Mesenchymal stem cell of Wharton's jelly (primary cell): Measurements from ENCODE around the genes DSG2, TTR and ZNF397.

GRCh38 chr18:31100843-31101833 lies 1.1 kb downstream of the DSC2 start:
- CAGE, long polyA plus RNA: no peak

DNA sequence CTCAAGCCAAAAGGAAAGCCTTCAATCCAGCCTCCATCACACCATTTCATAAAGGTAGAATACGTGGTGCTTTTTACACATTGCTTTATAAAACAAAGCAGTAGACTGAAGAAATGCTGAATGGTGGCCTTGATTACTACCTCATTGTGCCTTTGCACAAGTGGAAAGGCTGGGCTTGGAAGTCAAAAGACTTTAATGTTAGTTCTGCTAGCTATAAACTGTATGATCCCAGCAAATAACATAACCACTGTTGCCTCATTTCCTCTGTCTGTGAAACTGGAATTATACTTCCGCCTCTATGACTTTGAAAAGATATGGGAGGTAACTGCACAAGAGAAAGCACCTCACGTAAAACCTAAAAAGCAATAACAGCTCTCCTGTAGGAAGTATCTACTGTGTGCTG lies 43.4 kb upstream of the DSC1 start:
- CAGE, long polyA plus RNA: no peak

GRCh38 chr18:31233809-31234338 lies 71.2 kb upstream of the DSC1 start:
- CAGE, long polyA plus RNA: no peak

GRCh38 chr18:31255731-31256281 lies 62.2 kb upstream of the DSG1 start:
- CAGE, long polyA plus RNA: no peak

DNA sequence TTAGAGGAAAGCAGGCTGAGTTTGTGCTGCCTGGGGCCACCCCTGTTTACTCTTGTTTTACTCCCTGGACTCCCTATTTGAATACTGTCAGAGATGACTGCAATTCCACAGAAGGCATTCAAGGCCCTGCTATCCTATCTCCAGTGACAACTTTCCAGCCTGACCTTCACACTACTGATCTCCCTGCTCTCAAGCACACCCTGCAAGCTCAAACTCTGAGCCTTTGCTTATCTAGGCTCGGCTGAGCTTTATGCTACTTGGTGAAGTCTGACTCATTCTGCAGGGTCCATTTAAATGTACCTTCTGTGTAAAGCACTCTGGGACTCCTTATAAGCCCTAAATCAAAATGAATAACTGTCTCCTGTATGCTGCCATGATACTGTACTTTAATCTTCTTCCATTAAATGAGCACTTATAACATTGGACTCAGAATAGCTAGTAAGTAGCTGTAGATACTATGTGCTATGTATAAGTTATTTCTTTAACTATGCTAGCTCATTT lies 39.3 kb upstream of the DSG1 start:
- CAGE, long polyA plus RNA: no peak

DNA sequence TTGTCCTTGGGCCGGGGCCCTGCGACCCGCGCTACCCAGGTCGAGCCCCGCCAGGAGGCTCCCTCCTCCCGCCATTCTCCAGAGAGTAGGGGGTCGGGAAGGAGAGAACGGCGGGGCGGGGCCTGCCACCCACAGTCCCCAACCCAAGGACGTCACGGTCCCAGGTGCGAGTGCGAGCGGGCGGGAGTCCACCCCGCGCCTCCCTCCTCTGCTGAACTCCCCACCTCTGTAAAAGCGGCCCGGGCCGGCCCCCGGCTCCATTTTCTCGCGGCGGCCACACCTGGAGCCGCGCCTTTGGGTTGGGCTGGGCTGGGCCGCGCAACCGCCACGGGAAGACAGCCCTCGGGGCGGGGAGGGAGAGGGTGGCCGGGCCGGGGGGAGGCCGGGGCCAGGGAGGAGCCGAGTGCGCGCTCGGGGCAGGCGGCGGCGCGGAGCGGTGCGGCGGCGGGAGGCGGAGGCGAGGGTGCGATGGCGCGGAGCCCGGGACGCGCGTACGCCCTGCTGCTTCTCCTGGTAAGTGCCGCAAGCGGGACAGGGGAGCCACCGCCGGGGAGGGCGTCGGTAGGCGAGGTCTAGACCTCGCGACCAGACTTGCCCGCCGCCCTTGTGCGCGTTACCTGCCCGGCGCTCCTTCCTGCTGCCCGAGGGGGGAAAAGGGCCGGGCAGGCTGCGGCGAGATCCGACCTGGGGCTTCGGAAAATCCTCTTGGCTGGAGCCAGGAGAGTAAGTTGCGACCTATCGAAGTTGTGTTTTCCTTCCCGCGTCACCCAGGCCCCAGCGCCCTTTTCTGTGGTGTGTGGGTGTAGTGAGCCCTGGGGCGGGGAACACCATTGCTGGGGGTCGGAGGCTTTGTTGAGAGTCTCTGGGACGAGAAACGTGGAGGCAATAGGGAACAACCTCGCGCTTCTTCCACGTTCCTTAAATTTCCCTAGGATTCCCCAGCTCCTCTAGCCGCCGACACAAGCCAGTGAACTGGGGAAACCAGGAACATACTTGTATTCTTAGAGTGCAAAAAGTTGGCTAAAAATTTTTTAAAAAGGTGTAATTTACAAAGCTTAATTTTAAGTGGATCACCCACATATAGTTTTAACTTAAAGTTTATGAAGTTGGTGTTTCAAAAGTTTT lies at the start of gene DSG2:
TSS of gene DSG2 (plus strand) at position 394 of the 1,125 bp plus-strand sequence.
- CAGE, long polyA plus RNA: no peak

DNA sequence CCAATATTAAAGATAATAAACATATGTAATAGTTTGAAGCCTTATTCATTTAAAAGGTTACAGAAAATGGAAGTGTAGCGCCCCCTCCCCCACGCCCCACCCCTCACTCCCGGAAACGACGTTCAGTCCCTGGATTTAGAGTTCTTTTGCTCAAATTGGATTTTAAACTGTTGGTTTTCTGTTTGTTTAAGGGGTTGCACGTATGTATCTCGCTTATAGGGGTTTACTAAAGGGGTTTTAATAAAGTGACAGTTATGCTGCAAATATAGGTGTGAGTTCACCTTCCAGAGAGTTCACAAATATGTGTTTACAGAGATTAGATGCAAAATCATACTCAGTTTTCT lies 904 bp downstream of the DSG2 start:
- CAGE, long polyA plus RNA: no peak

DNA sequence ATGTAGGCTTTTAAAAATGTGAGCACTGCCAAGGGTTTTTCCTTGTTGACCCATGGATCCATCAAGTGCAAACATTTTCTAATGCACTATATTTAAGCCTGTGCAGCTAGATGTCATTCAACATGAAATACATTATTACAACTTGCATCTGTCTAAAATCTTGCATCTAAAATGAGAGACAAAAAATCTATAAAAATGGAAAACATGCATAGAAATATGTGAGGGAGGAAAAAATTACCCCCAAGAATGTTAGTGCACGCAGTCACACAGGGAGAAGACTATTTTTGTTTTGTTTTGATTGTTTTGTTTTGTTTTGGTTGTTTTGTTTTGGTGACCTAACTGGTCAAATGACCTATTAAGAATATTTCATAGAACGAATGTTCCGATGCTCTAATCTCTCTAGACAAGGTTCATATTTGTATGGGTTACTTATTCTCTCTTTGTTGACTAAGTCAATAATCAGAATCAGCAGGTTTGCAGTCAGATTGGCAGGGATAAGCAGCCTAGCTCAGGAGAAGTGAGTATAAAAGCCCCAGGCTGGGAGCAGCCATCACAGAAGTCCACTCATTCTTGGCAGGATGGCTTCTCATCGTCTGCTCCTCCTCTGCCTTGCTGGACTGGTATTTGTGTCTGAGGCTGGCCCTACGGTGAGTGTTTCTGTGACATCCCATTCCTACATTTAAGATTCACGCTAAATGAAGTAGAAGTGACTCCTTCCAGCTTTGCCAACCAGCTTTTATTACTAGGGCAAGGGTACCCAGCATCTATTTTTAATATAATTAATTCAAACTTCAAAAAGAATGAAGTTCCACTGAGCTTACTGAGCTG lies at the start of gene TTR:
TSS of gene TTR (plus strand) at position 553 of the 828 bp plus-strand sequence.
- CAGE, long polyA plus RNA: no peak

DNA sequence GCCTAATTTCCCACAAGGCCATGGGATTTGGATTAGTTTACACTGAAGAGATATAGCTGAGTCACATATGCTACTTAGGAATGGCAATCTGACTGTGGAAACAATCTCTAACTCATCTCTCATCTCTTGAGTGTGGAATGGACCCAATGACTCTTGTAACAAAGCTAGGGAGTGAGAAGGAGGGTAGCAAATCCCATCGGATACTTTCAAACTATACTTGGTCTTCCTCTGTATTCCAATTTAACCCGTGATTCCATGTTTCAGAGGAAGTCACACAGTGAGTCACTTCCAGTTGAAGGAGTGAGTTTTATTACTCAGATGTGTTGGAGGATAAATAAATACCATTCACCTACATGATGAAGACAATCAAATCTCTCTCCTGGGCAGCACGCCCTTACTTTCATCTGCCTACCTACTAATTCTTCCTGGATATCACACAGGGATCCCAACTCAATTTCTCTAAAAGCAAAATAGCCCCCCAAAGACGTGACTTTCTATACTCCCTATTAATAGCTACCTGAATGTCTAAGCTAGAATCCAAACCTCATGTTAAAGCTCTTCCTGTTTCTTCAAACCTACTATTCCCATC lies 5.0 kb downstream of the B4GALT6 start:
- CAGE, long polyA plus RNA: no peak

GRCh38 chr18:31810563-31811077 lies 49.9 kb upstream of the SLC25A52 start:
- CAGE, long polyA plus RNA: no peak

- CAGE, long polyA plus RNA: no peak
Measured at GRCh38 chr18:31982948-31983591, 35.6 kb upstream of the RNF125 start.

DNA sequence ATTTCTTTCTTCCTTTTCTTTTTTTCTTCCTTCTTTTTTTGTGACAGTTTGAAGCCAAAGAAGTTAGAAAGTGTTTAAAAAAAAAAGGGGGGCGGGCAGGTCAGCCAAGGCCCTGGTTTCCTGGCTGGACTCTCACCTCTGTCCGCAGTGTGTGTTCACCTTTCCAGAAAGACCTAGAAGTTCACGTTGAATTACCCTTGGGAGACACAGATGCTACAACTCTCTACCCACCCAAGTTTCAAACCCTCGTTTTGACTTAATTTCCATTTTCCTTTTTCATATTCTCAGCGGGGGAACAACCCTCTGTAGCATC lies 19.9 kb downstream of the MEP1B start:
- CAGE, long polyA plus RNA: no peak

DNA sequence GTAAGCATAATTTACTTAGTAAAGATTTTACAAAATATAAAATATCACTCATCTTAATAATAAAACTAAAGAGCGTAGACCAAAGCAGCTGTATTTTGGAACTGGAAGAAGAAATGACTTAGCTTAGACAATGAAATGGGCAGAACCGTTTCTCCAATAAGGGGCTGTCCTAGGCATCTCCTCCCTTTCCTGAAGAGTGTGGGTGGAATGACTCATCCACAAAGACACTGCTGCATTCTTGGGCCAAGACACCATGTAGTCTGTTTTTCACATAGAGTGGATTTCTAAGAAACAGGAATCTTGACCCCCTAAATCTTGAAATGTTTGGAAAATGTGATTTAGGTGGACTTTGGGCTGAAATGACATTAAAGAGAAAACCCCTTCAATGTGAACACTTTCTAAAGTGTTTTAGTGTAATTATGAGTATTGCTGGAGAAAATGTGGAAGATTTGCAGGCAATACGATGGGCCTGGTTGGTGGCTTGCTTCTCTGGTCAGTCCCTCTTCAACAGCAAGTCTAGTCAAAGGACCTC lies 119.0 kb downstream of the MEP1B start:
- CAGE, long polyA plus RNA: no peak

DNA sequence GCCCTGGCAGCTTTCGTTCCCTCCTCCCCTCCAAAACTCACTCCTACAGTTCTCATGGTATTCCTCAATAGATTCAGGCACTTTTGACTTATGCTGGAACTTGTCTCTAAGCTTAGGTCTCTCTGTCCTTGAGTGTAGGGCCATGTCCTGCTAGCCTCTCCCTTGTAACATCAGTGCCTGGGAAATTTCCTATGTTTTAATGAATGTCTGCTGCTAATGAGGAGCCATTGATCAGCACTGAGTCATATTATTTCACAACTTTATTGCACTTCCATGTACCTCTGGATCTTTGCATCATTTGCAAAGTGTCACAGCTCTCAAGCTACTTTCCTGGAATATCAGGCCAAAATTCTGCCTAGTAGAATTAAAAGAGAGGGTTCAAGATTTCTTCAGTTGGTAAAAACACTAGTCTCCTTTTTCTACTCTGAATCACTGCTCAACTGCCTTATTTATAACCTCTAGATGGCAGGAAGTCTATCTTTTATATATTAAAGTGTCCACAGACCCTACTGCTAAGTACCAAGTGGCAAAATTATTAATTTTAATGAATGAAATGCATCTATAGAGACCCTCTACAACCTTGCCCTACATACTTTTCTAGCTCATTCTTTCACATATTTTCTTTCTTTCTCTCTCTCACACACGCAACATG lies 102.4 kb downstream of the GAREM1 start:
- CAGE, long polyA plus RNA: no peak

DNA sequence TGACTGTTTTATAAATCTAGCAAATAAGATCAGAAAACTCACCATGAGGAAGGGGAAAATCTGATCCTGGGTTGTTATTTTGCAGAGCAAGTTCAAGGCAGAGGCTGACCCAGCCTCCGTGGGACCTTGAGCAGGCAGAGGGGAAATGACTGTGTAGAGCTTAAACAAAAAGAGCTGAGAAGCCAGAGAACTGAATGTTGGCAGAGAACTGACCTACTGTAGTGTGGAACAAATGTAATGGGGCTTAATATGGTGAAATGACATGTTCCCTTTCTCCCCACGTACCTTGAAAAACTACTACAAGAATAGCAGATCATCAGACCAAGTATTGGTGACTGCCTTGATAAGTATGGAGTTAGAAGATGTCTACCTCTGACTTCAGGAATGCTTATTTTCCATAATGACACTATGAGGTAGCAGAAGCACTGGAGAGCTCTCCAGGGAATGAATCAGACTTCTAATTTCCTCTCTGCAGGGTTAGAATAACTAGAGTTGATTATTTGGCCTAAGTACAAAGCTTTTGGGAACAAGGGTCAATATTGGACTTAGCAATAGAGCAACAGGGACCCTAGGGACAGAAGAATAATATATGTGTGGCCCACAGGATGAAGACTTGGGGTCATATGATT lies 304.4 kb downstream of the CCDC178 start:
- CAGE, long polyA plus RNA: no peak

GRCh38 chr18:34221762-34222519 lies 2.8 kb downstream of the NOL4 start:
- CAGE, long polyA plus RNA: no peak

- CAGE, long polyA plus RNA: no peak
Measured at GRCh38 chr18:34880858-34881179, 160.4 kb upstream of the MAPRE2 start.

DNA sequence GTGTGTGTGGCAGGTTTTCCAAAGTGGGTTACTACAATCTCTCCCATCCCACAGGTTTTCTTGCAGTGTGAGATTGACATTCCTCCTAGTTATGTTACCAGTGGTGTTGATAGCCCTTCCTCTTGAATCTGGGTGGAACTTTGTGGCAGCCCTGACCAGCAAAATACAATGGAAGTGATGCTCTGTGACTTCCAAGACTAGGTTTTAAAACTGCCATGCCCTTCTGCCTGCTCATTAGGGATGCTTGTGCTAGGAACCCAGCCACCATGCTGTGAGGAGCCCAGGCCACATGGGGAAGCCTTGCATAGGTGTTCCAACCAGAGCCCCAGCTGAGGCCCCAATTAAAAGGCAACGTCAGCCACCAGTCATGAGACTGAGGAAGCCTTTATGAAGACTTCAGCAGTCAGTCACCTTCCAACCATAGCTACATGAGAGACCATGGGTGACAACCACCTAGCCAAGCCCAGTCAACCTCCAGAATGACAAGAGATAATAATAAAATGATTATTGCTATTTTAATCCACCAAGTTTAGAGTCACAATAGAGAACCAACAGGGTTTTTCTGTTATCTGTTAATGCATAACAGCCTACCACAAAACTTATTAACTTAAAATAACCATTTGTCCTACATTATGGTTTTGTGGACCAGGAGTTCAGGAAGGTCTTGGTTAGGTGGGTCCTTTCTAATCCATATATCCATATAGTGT lies 13.9 kb upstream of the MAPRE2 start:
- CAGE, long polyA plus RNA: no peak

DNA sequence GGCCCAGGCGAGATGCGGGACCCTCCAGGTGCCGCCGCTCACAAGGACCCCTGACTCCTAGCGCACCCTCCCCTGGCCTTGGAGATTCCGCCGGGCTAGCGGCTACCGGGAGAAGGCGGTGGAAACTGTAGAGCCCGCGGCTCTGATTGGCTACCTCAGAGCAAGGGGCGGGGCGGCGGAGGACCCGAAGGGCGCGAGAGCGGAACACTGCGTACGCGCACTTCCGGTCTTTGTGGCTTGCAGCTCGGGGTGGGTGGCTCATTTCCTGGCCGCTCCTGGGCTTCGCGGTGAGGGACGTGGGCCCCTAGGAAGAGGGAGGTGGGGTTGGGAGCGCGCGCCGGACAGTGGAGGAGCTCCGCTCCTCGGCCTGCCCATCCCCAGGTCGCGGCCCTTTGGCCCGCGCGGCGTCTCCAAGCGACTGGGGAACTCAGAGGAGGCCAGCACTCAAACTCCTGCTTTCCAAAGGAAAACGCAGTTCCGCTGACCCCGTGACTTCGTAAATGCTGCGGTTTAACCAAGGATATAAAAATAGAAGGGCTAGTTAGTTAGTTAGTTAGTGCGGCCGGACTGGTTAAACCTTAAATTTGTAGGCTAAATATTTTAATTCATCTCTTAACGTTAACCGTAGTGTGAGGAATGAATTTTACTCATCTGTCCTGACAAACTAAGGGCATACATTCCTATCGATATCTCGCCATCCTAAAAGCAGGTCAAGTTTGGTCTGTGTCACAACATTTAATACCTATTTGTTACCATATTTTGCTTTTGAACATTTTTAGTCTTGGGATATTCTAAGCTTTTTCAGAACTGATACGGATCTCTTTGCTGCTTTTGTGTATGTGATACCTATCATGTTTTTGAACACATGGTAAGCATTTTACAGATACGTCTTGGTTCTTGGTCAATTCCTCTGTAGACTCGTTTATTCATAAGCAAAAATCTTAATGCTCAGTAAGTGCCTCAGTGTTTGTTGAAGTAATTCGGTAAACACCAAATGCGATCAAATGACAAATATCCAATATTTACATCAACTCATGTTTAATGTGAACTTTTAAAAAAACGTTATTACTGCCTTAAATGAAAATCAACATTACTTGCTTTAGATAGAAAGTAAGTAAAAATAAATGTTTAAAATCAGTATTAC lies at the start of gene ZNF397:
TSS of gene ZNF397 (plus strand) at position 212 of the 1,144 bp plus-strand sequence.
- CAGE, long polyA plus RNA: no peak

- CAGE, long polyA plus RNA: no peak
Measured at GRCh38 chr18:35464678-35465287, 33.0 kb downstream of the INO80C start.